ENCODE results near the gene GOLGA6L10.

- RRBS = no CpG with 5 or more reads among the region's 8 CpGs
Observed at GRCh38 chr15:81308836-81309331, 15.1 kb downstream of the STARD5 start.

DNA sequence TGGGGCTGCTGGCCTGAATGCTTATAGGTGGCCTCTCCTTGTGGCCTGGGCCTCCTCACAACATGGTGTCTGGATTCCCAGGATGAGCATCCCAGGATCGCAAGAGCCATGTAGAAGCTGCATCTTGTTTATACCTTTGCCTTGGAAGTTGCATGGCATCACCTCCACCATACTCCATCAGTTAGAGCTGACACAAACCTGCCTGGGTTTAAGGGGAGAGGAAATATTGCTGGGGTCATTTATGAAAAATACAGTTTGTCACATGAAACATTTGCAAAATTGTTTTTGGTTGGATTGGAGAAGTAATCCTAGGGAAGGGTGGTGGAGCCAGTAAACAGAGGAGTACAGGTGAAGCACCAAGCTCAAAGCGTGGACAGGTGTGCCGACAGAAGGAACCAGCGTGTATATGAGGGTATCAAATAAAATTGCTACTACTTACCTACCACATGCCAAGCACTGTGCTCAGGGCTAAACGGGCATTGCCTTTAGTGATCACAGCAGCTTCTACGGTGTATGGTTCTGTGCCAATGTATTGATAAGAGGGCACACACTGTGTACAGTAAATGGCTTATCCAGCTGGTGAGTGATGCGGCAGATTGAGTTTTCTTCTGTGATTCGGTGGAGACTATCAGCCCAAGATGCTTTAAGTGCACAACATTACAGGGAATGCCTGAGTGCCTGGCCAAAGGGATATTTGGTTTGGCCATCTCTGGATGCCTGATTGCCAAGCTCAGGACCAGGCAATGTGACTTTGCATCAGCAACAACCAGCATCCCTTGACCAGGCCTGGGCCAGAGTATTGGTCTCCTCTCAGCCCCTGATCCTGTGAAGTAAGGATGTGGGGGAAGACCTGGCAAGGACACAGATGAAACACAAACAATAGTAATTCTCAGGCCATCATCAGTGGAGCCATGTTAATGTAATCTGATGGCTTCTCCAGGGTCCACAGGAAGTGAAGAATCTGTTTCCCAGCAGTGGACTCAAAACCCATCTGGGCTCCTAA, 14.3 kb downstream of the STARD5 start:
- RRBS = no CpG with 5 or more reads among the region's 8 CpGs

DNA sequence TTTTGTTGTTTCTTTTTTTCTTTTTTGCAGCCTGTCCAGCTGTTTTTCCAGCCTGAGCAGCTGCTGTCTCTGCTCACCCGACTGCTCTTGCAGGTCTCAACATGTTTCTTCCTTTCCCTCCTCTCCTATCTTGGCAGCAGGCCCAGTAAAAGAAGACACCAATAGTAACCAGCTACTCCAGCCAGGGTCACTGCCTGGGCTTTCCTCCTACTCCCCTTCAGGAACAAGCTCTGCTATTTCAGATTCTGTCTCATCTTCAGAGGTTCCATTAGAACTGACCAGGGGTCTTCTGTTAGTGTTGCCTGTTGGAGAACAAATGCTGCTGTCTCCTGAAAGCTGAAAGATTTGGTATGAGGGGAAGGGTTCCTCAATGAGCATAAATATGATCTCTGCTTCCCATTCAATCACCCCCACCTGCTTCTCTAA, 23.7 kb downstream of the MEX3B start:
- RRBS = no CpG with 5 or more reads among the region's 1 CpG

GRCh38 chr15:82044661-82045413, 981 bp downstream of the MEX3B start:
- RRBS = no CpG with 5 or more reads among the region's 50 CpGs

- RRBS = no CpG with 5 or more reads among the region's 9 CpGs
Observed at GRCh38 chr15:82349361-82349816, at the start of gene GOLGA6L10. GOLGA6L10 (minus strand) TSS chr15:82349475.

DNA sequence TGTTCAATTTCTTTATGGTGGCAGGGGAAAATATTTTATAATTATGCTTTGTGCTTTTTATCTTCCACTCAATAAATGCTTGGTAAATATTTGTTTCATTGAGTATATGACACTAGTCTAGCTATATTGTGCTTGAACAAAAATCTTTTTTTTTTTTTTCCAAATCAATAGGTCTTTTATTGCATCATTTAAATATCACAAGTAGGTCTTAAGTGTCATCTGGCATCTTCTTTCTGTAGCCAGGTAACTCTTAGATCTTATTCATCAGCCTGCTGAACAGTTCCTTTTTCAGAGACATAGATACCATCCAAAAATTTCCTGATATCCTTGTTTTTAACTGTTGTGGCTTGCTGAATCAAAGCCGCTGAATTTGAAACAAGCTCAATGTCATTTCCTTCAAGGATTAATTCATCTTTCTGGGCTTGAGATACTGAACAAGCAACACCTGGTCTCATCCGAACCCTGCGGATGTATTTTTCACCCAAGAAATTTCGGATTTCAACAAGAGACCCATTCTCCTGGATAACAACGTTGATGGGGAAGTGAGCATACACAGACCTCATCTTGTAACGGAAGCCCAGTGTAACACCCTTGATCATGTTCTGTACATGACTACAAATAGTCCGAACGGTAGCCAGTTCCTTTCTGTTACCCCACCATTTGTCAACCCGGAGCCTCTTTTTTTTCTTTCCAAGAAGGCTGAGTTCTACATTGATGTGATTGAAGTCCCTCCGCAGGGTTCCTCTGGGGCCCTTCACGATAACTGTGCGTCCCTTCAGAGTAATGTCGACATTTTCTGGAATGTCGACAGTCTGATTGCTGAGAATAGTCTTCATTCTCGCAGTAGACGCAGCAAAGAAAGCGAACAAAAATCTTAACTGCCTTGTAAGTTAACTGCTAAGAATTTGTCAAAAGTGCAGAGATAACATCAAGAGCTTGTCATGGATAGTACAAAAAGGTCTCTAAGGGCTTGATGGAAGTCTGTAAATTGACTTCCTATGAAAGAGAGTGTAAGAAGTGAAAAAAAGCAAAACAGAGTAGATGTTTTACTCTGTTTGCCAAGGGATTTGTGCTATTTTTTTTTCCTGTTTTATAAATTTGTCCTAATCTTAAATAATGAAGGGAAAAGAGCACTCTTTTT, 23.1 kb upstream of the GOLGA6L10 start:
- RRBS = no CpG with 5 or more reads among the region's 17 CpGs

GRCh38 chr15:82513464-82514168, 26.6 kb downstream of the RPS17 start:
- RRBS = no CpG with 5 or more reads among the region's 72 CpGs

DNA sequence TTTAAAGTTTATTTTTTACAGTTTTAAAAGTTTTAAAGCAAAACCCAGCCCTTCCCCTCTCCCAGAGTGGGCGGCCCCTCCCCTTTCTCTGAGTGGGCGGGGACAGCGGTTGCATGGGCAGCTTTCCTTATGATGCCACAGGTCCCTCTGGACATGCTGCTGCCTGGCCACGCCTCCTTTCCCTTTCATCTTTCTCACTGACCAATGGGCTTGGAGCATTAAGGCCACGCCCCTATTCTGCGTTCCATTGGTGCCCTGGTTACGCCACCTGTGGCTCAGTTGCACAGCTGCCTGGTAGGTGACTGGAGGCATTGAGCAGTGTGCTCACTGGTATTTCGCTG, 21.0 kb downstream of the RPS17 start:
- RRBS = no CpG with 5 or more reads among the region's 8 CpGs

DNA sequence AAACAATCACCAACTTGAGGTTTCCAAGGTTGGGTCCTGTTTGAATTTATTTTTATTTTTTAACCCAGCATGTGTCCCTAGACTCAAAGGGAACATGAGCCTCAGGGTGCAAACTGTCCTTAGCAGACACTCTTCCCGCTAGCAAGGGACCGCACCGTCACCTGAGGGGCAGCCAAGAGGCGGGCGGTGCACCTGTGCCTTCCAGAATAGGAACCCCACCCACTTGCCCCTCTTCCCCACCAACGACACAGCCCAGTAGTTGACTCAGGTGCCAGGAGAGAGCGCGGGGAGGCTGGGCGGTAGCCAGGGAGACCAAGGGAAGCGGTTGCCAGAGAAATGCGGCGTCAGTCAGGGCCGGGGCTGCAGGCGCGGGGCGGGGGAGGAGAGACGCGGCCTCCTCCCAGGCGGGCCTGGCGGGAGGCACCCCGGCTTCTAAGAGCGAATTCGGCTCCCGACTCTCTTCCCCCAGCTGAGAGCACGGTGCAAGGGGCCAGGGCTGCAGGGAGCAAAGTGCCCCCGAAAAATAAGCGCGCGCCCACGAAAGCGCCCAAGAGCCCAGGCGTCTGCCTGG, 994 bp downstream of the CPEB1 start:
- RRBS = 36% methylated on average over 8 of the region's 32 CpGs

- RRBS = no CpG with 5 or more reads among the region's 5 CpGs
Observed at GRCh38 chr15:82856317-82856908, 47.0 kb downstream of the WHAMM start.

DNA sequence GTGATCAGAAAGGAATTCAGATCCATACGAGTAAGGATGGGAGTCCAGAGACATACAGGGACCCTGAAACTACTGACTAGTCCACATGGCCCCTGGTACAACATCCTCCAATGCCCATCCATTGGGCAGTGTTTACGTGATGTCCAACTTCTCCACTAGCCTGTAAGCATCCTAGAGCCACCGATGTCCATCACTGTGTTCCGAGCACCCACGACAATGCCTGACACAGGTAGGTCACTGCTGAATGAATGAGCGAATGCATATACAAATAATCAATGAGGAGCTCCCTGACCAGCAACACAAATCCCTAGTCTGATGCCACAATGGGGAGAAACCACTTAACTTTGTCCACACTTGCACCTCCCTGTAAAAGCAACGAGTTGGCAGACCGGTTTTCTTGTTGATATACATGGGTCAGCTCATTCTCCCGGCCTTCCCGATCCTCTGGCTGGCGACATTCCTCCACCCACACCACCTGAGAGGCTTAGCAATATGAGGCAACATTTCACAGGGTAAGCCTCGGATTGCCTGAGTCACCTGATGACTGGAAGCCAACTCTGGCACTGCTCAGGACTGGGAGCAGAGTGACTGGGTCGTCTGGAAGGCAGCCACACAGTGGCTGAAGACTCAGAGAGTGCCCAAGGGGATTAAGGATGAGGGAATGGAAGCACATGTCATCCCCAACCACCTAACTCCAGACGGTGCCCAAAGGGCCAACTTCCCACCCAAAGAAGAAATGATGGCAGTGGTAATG, 10.0 kb downstream of the HOMER2 start:
- RRBS = no CpG with 5 or more reads among the region's 14 CpGs

GRCh38 chr15:83200705-83201157, 6.9 kb downstream of the HDGFL3 start:
- RRBS = no CpG with 5 or more reads among the region's 1 CpG

DNA sequence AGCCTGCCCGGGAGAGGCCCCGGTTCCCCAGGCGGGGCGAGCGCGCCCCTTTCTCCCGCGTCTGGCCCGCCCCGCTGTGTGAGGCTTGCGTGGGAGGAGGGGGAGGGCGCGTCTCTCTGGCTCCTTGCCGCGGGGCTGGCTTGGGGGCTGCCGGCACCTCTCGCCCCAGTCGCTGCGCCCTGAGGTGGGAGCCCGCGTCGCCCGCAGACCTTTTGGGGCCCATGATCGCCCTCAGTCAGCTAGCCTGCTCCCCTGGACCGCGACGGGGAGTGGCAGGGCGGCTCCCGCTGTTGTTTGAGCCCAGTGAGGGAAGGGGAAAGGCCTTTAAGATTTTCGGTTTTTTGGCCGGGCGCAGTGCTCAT, 62.4 kb upstream of the GOLGA6L4 start:
- RRBS = no CpG with 5 or more reads among the region's 32 CpGs

GRCh38 chr15:84541948-84542589, 58.7 kb upstream of the ZSCAN2 start:
- RRBS = no CpG with 5 or more reads among the region's 3 CpGs

GRCh38 chr15:84600217-84600686, 557 bp upstream of the ZSCAN2 start:
- RRBS = 3% methylated on average over 8 of the region's 20 CpGs

DNA sequence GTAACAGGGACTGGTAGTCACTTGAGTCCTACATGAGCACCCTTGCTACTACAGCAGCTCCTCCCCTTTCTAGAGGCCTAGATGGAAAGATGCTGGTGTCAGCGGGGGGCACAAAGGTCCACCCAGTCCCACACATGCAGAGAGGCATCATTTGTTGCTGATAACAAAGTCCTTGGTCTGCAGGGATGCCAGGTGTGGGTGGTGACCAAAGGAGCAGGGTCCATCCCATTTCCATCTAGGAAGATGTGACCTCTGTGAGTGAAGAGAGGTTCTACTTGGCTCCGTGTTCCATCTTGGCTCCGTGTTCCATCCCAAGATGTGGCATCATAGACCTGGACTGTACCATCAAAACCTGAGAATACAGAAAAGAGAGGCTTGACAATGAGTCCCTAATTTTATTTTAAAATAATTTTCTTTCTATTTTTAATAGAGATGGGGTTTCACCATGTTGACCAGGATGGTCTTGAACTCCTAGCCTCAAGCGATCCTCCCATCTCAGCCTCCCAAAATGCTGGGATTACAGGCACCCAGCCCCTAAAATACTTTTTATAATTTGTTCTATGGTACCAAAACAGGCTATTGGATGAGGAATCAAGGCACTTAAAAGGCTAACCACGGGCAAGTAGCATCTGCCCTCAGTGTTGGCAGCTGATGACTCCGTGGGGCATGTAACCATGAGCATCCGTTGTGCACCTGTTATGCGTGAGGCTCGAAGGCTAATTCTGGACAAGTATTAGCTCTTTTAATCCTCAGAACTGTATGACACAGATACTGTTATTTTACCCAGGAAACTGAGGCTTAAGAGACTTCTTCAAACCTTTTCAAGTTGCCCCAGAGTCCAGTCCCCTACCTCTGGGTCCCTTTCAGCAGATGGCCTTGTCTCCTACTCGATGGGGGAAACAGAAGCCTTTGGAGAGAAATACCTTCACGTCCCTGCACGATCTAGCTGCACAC, 10.4 kb downstream of the WDR73 start:
- RRBS = no CpG with 5 or more reads among the region's 12 CpGs

DNA sequence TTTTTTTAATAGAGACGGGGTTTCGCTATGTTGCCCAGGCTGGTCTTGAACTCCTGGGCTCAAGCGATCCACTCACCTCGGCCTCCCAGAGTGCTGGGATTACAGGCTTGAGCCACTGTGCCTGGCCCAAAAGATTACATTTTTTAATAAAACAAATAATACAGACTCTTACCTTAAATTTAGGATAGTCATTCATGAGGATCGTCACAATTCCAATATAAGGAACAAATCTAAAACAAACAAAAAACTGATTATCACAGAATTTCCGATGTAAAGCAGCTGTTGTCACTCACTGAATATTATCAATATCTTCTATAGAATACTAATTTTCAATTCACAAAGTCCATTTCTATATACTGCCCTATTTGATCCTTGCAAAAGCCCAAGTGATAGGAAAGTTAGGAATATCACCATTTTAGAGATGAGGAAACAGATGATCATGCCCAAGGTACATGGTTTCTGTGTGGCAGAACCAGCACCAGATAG, 12.6 kb upstream of the NMB start:
- RRBS = no CpG with 5 or more reads among the region's 6 CpGs

DNA sequence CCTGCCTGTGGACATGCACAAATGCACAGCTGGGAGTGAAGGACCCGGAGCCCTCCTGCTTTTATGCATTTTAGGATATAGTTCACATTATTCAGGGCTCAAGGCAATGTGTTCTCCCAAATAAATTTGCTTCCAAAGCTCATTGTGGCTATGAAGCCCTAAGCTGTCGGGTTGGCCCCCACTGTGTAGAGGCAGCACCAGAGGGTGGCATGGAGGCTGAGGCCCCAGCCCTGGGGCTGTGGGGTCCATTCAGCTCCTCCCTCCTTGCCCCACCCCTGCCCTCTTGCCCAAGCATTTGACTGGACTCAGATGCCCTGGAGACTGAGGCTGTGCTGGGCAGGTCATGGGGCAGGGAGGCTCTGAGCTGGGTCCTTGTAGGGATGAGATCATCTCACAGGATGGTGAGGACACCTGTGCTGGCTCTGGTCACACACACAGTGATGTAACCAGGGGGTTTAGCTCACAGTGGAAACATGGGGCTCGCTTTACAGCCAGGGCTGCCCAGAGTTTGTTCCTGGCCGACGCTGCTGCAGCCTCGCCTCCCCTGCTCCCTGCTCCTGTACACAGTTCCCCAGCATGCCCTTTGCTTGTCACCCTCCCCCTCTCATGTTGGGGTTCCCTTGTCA, 17.8 kb downstream of the ALPK3 start:
- RRBS = no CpG with 5 or more reads among the region's 6 CpGs

DNA sequence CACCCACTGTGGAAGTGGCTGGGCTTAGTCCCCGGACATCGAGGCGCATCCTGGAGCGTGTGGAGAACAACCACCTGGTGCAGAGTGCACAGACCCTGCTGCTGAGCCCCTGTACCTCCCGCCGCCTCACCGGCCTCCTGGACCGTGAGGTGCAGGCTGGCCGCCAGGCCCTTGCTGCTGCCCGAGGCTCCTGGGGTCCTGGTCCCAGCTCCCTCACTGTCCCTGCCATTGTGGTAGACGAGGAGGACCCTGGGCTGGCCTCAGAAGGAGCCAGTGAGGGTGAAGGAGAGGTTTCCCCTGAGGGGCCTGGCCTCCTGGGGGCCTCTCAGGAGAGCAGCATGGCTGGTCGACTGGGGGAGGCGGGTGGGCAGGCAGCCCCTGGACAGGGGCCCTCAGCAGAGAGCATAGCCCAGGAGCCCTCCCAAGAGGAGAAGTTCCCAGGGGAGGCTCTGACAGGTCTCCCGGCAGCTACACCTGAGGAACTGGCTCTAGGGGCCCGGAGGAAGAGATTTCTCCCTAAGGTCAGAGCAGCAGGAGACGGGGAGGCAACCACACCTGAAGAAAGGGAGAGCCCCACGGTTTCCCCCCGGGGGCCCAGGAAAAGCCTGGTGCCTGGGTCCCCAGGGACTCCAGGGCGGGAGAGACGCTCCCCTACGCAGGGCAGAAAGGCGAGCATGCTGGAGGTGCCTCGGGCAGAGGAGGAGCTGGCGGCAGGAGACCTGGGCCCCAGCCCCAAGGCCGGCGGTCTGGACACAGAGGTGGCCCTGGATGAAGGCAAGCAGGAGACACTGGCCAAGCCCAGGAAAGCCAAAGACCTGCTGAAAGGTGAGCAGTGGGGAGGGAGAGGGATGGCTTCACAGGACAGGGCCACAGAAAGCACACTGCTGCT, 26.5 kb upstream of the SLC28A1 start:
- RRBS = 77% methylated on average over 10 of the region's 26 CpGs

Measured in SK-N-MC (cell line).